Ishikawa (cell line): Measurements from ENCODE around the gene ARHGEF26.

DNA sequence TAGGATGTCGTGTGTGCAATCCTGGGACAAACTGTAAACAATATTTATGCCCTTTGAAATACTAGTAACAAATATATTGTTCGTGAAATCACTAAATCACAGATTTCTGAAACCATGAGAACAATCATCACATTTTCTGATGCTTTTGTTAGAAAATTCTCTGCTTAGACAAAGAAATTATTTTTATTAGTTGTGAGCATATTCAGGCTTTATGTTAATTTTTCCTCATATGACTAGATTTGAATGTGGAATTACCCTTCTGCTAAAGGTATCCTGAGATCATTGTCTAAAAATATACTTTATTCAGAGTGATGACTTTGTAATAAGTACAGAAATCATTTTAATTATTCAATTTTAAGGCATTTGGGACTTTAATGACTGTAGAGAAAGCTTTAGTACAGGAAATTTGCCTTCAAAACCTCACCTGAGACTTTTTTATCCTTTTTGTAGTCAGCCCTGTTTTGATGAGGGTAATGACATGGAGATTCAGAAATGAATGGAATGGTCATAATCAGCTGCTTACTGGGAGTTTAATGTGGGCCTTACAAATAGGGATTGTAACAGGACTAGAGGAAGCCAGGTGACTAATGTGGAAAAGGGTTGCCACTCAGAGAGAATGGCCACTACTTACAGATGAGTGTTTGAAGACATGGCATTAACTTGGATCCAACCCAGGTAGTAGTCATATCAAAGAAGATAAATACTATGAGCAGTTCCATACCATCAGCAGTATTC, 148.2 kb downstream of the MBNL1 start:
- RRBS = no CpG with 5 or more reads among the region's 2 CpGs

DNA sequence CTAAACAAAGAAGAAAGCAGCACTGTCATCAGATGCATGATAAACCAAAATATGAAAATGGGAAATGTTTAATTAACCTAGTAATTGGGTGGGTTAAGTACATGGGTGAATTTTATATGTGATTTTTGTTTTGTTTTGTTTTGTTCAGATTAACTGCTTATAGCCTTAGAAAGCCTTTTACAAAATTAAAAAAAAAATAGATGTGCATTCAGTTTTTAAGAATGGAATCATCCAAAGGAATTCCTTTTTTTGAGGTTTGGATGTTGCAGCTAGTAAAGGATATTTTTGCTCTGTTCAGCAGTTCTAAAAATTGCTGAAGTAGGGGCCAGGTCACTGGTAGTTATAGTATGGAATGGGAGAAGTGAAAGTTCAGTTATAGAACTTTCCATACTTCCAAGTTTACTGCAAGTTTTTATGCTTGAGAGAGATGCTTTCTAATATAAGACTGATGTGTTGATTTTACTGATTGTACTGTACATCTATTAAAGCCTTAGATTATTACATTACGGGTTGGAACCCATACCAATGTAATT, 194.8 kb downstream of the MBNL1 start:
- RRBS = no CpG with 5 or more reads among the region's 1 CpG

DNA sequence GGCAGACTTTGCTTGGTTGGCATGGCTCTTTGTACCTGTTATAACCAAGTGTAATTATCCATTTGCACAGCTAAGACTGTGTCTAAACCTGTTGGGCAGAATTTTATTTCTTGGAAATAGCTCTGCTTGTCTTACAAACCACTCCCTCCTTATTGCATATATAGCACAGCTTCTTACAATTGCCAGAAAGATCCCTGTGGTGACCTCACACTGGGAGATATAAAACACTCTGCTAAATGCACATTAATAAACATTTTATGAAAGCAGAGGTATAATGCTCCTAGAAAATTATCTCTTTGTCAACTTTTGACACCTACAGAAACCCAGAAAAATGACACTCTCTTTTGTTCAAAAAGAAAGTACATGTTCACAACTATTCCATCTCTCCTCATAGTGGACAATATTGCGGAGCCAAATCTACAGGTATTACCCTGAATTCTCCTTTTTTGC, 107.1 kb downstream of the P2RY1 start:
- RRBS = no CpG with 5 or more reads among the region's 1 CpG

DNA sequence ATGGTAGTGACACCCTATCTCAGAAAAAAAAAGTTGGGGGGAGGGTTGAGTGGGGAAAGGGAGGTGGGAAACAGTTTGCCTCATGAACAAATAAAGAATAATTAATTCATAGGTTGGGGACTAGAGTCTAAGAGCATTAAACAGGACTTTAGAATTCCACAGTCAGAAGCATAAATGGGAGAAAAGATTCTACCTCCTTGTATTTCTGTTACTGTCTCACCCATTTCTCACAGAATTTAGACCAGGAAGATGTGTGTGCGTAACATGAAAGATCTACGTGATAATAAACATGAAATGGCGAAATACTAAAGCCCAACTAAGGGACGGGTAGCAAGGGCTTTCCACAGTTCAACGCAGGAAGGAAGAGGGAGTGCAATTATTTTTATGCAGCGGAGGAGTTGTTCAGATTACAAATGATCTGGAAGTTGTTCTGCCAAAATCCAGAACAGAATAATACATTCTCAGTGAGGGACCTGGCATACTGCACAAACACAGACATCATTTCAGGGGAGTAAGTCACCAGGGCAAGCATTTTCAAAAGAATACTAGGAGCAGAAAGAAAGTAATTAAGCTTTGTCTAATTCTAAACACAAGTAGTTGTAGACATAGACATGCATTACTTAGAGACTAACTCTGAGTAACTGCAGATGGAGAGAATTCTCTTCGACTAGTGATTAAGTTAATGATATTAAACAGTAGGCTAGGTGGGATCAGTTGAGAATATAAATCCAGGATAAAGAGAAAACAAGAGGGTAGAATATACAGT, 133.7 kb upstream of the RAP2B start:
- RRBS = no CpG with 5 or more reads among the region's 7 CpGs

- RRBS = no CpG with 5 or more reads among the region's 5 CpGs
Observed at GRCh38 chr3:153051352-153052001, 110.5 kb upstream of the RAP2B start.

DNA sequence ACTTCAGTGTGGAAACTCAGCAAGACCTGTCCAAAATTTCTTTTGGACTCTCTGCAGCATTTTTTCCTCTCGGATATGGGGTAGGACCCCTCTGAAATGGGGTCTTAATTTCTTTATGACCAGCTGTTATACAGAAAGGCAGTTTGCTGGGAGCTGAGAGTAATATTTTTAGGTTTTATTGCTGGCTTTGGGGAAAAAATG, 143.5 kb upstream of the ARHGEF26 start:
- RRBS = no CpG with 5 or more reads among the region's 1 CpG

GRCh38 chr3:153979385-153979686, 141.9 kb upstream of the ARHGEF26 start:
- RRBS = no CpG with 5 or more reads among the region's 2 CpGs

DNA sequence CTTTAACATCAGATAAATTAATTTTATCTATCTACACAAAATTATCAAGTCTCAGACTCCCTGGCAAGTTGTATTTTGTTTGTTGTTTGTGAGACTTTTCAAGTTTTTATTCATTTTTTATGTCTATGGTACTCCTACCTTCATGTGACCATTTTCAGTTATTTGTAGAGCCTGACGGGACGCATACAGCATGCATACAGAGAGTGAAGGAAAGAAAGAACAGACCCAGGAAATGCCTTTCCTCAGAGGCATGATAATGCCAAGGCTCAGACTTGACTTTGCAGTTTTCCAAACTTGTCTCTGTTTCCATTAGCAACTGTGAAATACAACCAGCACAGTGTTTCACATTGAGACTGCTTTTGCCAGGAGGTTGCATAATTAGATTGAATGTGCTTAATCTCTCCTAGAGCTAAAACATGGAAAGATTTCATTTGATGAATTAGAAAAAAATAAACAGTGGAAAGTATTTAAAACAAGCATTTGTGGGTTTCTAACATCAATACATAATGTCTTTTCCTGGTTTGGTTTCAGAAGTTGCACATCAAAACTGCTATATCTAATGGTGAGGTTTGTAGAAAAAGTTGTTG, 60.6 kb upstream of the ARHGEF26 start:
- RRBS = no CpG with 5 or more reads among the region's 2 CpGs

GRCh38 chr3:154121131-154121547, at the start of gene ARHGEF26:
Gene ARHGEF26 (plus strand): TSS chr3:154121390.
- RRBS = under 1% methylated on average over 12 of the region's 45 CpGs

DNA sequence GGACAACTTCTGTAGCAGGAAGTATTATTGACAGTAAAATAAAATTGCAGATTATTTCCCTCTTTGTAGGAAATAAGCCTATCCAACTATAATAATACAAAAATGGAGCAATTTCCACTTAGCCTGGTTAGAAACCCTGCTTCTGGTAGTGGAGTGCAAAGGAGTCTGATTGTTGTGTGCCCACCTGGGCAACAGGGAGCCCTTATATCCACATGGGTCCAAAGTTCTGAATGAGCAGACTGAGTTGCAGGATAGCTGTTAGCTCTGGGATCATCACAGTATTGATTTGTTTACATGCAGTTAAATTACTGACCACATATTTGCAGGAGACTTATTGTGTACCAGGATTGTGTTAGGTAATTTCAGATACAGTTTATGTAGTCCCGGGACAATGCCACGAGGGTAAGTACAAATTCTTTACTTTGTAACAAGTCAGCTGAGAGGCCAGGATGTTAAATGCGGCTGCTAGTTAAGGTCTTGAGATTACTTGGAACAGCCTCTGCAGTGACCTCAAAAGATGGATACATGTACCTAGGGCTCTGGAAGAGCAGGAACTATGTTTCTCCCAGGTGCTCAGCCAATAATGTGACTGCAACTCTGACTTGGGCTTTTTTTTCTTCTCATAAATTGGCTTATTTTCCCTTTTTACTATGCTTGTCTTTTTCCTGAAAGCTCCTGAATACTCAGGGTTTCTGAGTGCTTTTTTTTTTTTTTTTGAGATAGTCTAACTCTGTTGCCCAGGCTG, 18.9 kb downstream of the ARHGEF26 start:
- RRBS = no CpG with 5 or more reads among the region's 3 CpGs

DNA sequence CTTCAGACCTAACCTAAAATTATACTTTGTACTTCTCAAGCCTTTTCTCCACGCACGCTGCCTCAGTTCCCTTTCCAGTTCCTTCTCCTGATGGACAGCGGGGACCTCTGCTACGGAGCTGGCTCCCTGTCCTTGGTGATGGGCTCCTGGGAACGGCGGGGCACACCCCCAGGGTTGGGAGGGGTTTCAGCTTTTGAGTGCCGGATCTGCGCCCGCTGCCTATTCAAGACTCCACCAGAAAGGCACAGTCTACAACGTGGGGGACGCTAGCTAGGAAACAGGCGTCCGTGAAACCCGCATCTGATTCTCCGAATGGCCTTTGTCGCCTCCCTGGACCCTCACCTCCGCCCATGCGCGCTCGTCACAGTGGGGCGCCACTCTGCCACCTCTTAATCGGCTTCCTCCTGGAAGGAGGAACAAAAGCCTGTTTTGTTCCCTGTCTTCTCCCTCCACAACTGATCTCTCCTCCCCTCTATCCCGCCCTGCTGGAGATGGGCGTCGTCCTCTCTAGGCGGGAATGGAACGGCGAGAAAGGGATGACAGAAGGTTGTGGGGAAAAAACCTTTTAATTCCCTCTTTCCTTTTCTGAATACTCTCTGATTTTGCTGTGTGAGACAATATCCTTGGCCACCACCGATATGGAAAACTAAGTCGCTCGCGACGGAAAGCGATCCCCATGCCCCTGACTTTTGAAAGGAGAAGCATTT, 2.1 kb downstream of the GPR149 start:
- RRBS = no CpG with 5 or more reads among the region's 34 CpGs

DNA sequence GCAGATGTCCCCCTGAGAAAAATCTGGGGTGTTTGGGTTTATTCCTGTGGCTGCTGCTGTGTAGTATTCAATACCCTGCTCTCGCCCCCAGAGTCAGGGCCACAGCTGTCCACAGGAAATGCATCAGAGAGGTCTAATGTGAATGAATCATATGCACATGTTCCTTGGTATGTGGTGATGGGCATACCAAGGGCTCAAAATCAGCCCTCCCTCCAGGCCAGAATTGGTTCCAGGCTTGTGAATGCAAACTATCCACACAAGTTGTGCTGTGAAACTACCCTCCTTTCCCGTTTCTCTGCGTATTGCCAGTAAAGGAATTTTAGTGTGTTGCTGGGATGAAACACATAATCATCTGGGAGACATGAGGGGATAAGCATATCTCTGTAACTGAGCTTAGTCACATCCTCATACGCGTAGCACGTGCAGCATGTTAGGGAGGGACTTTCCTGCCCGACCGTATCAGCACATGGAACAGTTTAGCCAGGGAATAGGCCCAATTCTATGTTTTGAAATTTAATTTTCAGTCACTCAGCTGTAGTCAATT, 9.2 kb upstream of the MME start:
- RRBS = no CpG with 5 or more reads among the region's 8 CpGs

DNA sequence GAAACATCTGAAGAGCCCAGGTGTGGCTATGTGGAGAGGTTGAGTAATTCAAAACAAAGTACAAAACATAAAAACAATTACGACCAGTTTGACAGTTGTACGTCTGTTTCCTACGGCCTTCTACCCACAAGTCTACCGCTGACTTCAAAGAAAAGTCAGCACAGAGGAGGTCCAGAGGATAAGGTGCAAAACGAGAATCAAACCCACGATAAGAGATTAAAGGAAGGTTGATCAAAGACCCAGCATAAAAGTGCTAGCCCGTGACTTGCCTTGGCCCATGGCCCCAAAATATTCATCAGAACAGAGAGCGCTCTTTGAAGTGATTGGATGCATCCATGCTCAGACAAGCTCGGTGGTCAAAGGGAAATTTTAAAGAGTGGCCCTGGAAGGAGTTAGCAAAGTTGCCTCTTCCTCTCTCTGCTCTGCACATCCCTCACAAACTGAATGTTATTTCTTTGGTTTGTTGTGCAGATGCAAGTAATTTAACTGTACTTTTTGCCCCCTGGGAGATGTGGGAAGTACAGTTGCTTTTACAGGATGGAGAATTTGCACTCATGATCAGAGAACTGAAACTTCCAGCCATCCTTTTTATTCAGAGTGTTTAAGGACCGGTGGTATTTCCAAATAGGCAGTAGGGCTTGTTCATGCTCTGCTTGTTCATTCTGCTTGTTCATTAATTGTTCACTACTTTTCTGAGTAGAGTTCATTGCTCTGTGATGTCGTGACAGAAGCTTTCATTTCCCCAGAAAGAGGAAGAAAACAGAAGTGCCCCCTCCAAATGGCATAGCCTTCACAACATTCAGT, 31.1 kb downstream of the MME start:
- RRBS = no CpG with 5 or more reads among the region's 11 CpGs

GRCh38 chr3:155364547-155364817, 71.0 kb upstream of the STRIT1 start:
- RRBS = no CpG with 5 or more reads among the region's 2 CpGs

DNA sequence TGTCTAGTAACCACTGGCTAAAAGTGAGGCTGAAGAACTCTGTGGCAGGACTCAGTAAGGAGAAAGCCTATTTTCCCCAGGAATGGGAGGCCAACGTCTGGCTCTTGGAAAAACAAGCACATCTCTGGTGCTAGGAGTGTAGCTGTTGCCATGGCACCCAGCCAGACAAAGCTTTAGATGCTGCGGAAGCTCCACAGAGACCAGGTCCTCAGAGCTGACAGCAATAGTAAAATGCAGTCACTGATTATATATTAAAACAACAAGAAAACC, 124.9 kb upstream of the STRIT1 start:
- RRBS = no CpG with 5 or more reads among the region's 2 CpGs

DNA sequence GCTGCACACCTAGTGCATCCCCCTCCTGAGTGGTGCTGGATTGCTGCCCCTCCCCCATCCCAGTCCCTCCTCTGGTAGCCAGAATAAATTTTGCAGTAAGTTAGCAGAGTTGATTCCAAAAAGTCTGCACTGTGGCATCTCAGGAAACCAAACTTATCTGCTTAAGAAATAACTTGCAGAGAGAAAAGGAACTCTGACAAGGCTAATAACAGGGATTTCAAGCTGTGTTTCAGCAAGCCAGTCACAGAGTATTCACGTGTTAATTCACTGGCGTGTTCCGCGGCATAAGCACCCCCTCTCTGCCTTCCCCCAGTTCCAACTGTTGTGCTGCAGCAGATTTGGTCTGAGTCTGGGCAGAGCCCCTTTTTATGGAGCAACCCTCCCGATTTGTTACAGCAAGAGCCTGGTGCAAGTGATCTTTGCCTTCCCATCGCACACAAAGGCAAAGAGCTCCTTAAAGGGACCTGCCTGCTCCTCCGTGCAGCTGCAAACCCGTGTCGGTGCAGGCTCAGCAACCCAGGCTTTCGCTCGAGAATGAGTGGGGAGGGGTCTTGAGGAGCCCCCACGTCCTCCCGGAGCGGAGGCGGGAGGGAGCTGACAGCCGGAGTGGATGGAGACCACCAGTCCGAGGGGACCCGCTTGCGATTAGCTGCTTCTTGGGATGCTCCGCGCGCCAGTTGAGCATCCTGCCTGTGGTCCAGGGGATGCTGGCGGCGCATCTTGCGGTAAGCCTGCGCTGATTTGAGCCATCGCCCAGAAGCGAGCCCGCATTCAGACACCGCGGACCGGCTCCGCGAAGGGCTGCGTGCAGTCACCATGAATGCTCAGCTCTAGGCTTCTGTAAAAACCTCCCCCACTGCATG, 170.6 kb downstream of the KCNAB1 start:
- RRBS = 95% methylated on average over 4 of the region's 35 CpGs

- RRBS = no CpG with 5 or more reads among the region's 6 CpGs
Observed at GRCh38 chr3:156542134-156543494, 12.3 kb downstream of the SSR3 start.

DNA sequence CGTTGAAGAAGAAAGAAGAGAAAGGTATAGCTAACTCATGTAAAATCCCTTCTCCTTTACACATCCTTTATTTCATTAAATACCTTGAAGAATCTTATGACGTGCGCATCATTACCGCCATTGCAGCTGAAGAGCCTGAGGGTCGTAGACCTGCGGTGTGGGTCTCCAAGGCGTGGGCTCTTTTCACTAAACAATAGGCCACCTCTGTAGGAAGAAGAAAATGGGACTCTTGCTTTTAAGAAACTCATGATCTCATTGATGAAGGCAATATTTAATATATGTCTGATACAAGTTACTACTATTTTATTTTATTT, 566 bp upstream of the SSR3 start:
- RRBS = no CpG with 5 or more reads among the region's 7 CpGs

DNA sequence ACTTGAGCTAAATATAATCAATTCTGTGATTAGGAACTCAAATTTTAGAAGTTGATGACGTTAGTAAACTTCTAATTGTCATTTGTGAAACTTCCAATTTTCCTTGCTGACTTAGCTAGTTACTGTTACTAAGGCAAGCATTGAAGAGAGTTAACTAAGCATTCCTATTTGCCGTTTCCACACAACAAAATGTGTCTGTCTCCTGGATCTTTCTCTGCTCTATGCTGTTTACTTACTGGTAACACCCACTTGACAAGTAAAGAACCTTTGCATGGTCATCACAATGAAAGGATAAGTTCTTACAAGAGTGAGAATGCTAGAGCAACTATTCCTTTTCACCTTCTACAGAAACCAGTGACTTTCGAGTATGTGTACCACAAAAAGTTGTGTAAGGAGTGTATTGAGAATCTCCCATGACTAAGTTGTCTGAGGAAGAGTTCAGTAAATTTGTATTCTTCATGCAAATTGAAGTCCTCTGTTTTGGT, 10.7 kb downstream of the TIPARP start:
- RRBS = no CpG with 5 or more reads among the region's 3 CpGs